ENCODE data around the gene SMC3.

DNA sequence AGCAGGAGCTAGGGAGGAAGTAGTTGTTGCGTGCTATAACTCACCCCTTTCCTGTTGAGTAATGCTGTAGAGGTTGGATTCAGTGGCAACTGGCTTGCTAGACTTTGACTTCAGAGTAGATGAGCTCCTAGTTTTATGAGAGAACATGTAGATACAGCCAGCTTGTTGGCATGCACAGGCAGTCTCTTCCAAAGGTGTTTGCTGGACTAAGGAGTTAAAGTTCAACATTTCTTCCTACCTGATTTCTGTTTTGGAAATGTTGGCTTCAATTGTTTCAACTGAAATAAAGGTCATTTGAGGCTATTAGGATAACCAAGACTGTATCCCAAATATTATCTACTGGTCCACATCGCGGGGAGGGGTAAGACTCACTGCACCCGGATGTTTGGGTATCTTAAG is 66.1 kb upstream of the MXI1 start:
- RRBS, 2 experiments: no CpG with 5 or more reads among the region's 4 CpGs
CAGE:
- cytosol, long polyA minus RNA: no peak
- cytosol, long polyA plus RNA: no peak
- long polyA plus RNA: no peak
- nucleus, long polyA minus RNA: no peak
- nucleus, long polyA plus RNA: no peak

DNA sequence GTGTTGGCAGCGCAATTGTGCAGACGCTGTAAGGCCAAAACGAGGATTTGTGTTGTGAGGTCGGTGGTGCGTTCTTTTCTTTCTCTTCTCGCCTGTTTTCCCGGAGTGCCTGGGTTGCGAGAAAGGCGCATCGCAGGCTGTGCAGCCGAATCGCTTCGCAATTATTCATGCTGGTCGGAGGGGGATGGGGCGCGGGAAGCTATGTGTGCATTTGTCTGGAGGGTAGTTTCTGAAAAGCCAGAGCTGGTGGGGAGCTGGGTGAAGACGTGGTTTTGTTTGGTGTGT is 2.0 kb downstream of the MXI1 start:
- RRBS, 2 experiments: no CpG with 5 or more reads among the region's 17 CpGs
CAGE:
- cytosol, long polyA minus RNA: no peak
- cytosol, long polyA plus RNA: no peak
- long polyA plus RNA: no peak
- nucleus, long polyA minus RNA: no peak
- nucleus, long polyA plus RNA: no peak

DNA sequence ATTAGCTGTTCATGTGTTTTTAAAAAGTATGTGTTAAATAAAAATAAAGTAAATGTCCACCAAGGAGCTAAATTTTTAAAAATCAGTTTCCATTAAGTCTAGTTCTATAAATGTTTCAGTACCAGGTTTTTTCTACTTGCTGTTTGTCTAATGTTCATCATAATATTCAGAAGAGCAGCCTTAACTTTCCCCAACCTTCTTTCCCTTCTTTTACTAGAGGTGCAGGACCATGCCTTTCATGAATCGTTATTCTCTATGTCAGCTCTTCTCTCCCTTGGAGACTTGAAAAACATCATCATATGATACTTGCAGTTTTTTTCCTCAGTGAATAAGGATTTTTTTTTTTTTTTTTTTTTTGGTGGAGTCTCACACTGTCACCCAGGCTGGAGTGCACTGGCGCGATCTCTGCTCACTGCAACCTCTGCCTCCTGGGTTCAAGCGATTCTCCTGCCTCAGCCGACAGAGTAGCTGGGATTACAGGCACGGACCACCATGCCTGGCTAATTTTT is 30.1 kb downstream of the SMNDC1 start:
- RRBS, 2 experiments: no CpG with 5 or more reads among the region's 6 CpGs
CAGE:
- cytosol, long polyA minus RNA: no peak
- cytosol, long polyA plus RNA: no peak
- long polyA plus RNA: no peak
- nucleus, long polyA minus RNA: no peak
- nucleus, long polyA plus RNA: no peak

GRCh38 chr10:110415327-110416274 is 82.1 kb upstream of the DUSP5 start:
- RRBS, 2 experiments: no CpG with 5 or more reads among the region's 6 CpGs
CAGE:
- cytosol, long polyA minus RNA: no peak
- cytosol, long polyA plus RNA: no peak
- long polyA plus RNA: no peak
- nucleus, long polyA minus RNA: no peak
- nucleus, long polyA plus RNA: no peak

DNA sequence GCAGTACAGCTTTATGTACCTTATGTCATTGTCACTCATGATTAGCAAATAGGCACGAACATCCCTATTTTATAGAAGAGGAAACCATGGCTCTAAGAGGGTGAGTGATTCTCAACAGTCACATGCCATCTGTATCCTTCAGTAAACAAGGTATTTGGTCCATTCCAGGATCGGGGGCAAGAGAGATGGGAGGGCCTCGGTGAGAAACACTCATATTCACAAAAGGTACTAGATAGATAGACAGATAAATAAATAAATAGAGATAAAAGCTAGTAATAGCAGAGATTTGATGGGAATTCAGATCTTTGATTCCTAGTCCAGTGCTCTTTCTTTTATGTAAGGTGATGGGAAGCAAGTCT is 5.1 kb upstream of the DUSP5 start:
- RRBS, 2 experiments: no CpG with 5 or more reads among the region's 3 CpGs
CAGE:
- cytosol, long polyA minus RNA: no peak
- cytosol, long polyA plus RNA: no peak
- long polyA plus RNA: no peak
- nucleus, long polyA minus RNA: no peak
- nucleus, long polyA plus RNA: no peak

GRCh38 chr10:110567600-110568841 is at the start of gene SMC3:
SMC3 (plus strand) TSS chr10:110567695.
- RRBS, 2 experiments: 2 to 3% methylated on average over 21 to 27 of the region's 79 CpGs
CAGE:
- cytosol, long polyA minus RNA: start-site peak on the plus strand at chr10:110567690-110567740, 204 reads
- cytosol, long polyA plus RNA: start-site peak on the plus strand at chr10:110567712-110567786, 125 and 257 reads in 2 replicates
- long polyA plus RNA: start-site peak on the plus strand at chr10:110567702-110567783, 223 and 200 reads in 2 replicates
- nucleus, long polyA minus RNA: no peak
- nucleus, long polyA plus RNA: start-site peak on the plus strand at chr10:110567712-110567783, 249 and 397 reads in 2 replicates

GRCh38 chr10:110646372-110646911 is 2.3 kb downstream of the RBM20 start:
- RRBS, 2 experiments: no CpG with 5 or more reads among the region's 10 CpGs
CAGE:
- cytosol, long polyA minus RNA: no peak
- cytosol, long polyA plus RNA: no peak
- long polyA plus RNA: no peak
- nucleus, long polyA minus RNA: no peak
- nucleus, long polyA plus RNA: no peak

GRCh38 chr10:110667300-110668276 is 23.5 kb downstream of the RBM20 start:
- RRBS, 2 experiments: no CpG with 5 or more reads among the region's 9 CpGs
CAGE:
- cytosol, long polyA minus RNA: no peak
- cytosol, long polyA plus RNA: no peak
- long polyA plus RNA: no peak
- nucleus, long polyA minus RNA: no peak
- nucleus, long polyA plus RNA: no peak

GRCh38 chr10:110685919-110686473 is 41.9 kb downstream of the RBM20 start:
- RRBS, 2 experiments: no CpG with 5 or more reads among the region's 9 CpGs
CAGE:
- cytosol, long polyA minus RNA: no peak
- cytosol, long polyA plus RNA: no peak
- long polyA plus RNA: no peak
- nucleus, long polyA minus RNA: no peak
- nucleus, long polyA plus RNA: no peak

- RRBS, 2 experiments: no CpG with 5 or more reads among the region's 10 CpGs
CAGE:
- cytosol, long polyA minus RNA: no peak
- cytosol, long polyA plus RNA: no peak
- long polyA plus RNA: no peak
- nucleus, long polyA minus RNA: no peak
- nucleus, long polyA plus RNA: no peak
These were observed 86.5 kb downstream of the RBM20 start for GRCh38 chr10:110730487-110731210.

DNA sequence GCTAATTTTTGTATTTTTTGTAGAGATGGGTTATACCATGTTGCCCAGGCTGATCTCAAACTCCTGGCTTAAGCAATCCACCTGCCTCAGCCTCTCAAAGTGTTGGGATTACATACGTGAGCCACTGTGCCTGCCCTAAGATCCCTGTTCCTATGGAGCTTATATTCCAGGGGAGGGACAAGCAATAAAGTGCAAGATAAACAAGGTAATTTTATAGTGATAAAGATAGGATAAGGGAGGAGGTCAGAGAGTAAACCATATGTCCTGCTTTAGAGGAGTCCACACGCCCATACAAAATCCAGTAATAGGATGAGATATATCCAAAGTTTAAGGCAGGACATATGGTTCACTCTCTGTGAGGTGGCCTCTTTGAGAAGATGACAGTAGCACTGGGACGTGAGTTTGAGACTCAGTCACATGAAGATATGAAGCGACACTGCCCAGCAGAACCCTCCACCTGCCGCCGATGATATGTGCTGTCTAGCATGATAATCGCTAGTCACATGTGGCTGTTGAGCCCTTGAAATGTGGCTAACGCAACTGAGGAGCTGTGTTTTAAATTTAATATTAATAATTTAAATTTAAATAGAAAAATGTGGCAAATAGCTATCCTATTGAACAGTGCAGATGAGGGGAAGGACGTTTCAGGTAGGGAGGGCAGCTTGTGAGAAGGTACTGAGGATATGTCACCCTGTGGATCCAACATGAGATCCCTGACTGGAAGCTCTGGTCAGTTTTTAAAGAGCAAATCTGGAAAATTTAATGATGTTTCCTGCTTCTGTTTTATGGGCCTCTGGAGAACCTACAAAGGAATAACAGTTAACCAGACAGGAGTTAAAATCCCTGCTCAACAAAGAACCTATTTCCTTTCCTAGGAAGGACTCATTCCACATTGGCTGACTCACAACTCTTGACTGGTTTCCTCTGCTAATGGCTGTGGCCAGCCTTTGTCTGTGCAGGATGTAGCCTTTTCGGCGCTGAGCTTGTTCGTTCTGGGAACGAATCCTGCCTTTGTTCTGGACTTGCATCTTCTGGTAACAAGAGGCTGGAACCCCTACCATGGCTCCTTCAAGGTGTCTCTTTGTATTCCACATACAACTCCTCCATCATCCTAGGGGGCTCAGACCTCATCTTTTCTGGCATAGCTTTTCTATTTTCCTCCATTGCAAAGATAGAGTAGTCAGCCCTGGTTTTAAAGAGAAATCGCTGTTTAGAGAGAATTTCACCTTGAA is 113.1 kb upstream of the PDCD4 start:
- RRBS, 2 experiments: no CpG with 5 or more reads among the region's 14 CpGs
CAGE:
- cytosol, long polyA minus RNA: no peak
- cytosol, long polyA plus RNA: no peak
- long polyA plus RNA: no peak
- nucleus, long polyA minus RNA: no peak
- nucleus, long polyA plus RNA: no peak

DNA sequence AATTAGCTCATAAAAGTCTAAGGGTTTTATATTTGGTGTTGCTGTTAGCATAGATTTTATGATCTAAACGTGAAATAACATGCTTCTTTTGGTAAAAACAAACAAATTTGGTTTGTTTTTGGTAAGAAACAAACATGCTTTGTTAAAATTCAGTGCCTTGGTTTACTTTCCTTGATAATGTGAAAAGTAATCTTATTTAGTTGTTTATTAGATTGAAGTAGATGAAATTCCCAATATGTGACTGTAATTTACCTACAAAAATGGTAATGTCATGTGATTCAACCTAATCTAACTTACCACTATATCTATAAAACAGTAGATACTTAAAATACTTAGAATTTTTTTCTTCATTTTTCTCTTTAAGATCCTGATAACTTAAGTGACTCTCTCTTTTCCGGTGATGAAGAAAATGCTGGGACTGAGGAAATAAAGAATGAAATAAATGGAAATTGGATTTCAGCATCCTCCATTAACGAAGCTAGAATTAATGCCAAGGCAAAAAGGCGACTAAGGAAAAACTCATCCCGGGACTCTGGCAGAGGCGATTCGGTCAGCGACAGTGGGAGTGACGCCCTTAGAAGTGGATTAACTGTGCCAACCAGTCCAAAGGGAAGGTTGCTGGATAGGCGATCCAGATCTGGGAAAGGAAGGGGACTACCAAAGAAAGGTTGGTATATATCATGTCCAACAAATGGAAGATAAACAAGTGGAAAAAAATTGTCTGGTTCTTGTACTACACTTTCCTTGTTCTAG is 9.3 kb downstream of the PDCD4 start:
- RRBS, 2 experiments: no CpG with 5 or more reads among the region's 10 CpGs
CAGE:
- cytosol, long polyA minus RNA: no peak
- cytosol, long polyA plus RNA: no peak
- long polyA plus RNA: no peak
- nucleus, long polyA minus RNA: no peak
- nucleus, long polyA plus RNA: no peak

GRCh38 chr10:110897727-110898694 is 21.0 kb downstream of the BBIP1 start:
- RRBS, 2 experiments: no CpG with 5 or more reads among the region's 6 CpGs
CAGE:
- cytosol, long polyA minus RNA: no peak
- cytosol, long polyA plus RNA: no peak
- long polyA plus RNA: no peak
- nucleus, long polyA minus RNA: no peak
- nucleus, long polyA plus RNA: start-site peak on the plus strand at chr10:110898230-110898297, 79 and 72 reads in 2 replicates; start-site peak on the plus strand at chr10:110898453-110898470, 58 and 55 reads in 2 replicates

DNA sequence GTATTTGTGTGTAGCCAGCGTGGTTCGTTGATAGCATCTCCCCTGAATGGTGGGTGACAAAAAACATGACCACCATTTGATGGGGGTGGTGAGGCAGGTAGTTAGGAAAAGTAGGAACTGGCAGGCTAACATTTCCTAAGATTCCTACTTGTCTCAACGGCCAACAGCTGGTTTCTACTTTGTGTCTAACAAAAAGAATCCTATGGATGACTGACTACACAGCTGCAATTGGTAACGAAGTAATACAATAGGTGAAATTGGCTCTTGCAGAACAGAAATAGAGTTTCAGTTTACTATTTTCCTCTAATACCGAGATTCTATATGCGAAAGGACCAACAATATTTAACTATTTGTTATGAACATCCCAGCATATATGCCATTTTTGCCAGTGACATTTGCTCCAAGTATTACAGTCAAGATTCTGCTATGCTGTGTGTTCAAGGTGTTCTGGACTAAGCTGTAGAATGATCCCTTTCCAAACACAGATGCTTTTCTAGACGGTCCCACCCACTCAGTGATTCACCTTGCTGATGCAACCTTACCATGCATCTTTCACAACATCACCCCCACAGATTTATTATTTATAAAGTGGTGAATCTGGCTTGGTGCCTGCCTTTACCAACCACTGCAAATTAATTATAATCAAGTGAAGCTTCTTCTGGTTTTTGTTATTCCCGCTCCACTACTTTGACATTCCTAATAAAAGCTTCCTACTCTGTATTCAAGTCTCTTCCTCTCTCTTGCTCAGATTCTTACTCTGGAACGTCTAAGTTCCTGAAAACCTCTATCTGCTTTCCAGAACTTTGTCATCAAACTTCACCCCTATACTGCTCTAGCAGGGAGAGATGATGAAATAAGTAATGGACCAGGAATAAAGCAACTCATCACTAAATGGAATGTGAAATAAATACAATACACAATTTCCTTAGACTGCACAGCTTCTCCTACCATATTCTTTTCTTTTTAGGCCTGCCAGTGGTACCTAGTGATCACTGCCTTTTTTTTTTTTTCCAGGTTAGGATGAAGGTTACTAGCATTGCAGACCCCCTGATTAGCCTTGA is 16.7 kb downstream of the BBIP1 start:
- RRBS, 2 experiments: no CpG with 5 or more reads among the region's 9 CpGs
CAGE:
- cytosol, long polyA minus RNA: no peak
- cytosol, long polyA plus RNA: no peak
- long polyA plus RNA: no peak
- nucleus, long polyA minus RNA: no peak
- nucleus, long polyA plus RNA: no peak

CAGE:
- cytosol, long polyA minus RNA: no peak
- cytosol, long polyA plus RNA: no peak
- long polyA plus RNA: no peak
- nucleus, long polyA minus RNA: no peak
- nucleus, long polyA plus RNA: no peak
These were observed 15.7 kb downstream of the BBIP1 start for GRCh38 chr10:110903127-110903862.

DNA sequence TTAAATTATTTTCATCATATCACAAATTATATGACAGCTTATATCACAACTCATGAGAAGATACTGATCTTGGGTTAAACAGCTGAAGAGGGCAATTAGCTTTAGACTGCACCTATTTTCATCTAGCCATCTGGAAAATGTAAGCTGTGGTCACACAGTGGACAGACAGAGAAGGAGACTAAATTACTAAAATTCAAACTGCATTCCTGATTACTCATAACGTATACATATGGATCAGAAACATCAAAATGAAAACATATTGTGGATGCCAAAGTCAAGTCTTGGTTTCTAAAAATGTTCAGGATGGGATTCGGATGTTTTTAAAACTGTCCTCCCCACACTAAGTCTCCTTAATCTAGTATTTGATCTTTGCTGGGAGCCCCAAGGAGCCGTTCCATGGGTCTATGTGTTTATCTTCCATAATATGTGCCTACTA is 6.6 kb downstream of the BBIP1 start:
- RRBS, 2 experiments: no CpG with 5 or more reads among the region's 3 CpGs
CAGE:
- cytosol, long polyA minus RNA: no peak
- cytosol, long polyA plus RNA: no peak
- long polyA plus RNA: no peak
- nucleus, long polyA minus RNA: no peak
- nucleus, long polyA plus RNA: no peak

DNA sequence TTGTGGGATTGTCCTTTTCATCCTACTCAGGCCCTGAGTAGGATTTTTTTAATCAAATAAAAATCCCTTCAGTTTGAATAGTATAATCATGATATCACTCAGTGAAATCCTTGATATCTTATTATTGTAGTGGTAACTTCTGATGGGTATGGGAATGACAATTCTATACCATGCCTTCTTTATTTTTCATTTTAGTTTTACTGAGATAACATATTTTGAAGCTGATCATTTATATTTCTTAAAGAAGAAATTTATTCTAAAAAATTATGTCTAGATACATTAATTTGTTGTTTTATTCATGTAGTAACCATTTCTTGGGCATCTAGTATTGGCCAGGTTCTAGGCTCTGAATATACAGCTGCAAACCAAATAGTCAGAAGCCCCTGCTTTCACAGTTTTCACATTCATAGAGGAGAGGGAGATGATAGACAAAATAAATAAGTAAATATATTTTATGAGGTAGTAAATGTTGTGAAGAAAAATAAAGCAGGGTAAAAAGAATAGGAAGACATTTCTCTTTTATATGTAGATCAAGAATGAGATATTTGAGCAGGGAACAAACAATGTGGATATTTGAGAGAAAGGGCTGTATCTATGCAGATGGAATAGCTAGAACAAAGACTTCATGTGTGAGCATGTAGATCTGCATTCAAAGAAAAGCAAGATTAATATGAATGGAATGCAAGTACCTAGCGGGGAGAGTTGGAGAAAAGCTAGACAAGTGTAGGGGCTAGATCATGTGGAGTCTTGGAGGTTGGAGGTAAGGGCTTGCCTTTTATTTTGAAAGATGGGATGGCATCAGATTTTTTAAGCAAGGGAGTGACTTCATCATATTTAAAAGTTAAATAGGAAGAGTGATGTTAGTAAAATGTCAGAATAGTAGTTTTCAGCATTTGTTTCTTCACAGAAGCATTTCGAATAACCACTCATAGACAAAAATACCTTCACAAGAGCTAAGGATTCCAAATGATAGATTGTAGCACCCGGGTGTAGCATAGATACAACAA is 26.9 kb downstream of the SHOC2 start:
- RRBS, 2 experiments: no CpG with 5 or more reads among the region's 3 CpGs
CAGE:
- cytosol, long polyA minus RNA: no peak
- cytosol, long polyA plus RNA: no peak
- long polyA plus RNA: no peak
- nucleus, long polyA minus RNA: no peak
- nucleus, long polyA plus RNA: start-site peak on the plus strand centred at position 746 of the sequence, 100 bp wide, 11 and 10 reads in 2 replicates

- RRBS, 2 experiments: no CpG with 5 or more reads among the region's 6 CpGs
CAGE:
- cytosol, long polyA minus RNA: start-site peak on the plus strand at chr10:110964777-110964786, 19 reads; start-site peak on the plus strand at chr10:110964843-110964903, 28 reads
- cytosol, long polyA plus RNA: no peak
- long polyA plus RNA: no peak
- nucleus, long polyA minus RNA: no peak
- nucleus, long polyA plus RNA: no peak
These were observed 44.9 kb downstream of the SHOC2 start for GRCh38 chr10:110964161-110964936.

DNA sequence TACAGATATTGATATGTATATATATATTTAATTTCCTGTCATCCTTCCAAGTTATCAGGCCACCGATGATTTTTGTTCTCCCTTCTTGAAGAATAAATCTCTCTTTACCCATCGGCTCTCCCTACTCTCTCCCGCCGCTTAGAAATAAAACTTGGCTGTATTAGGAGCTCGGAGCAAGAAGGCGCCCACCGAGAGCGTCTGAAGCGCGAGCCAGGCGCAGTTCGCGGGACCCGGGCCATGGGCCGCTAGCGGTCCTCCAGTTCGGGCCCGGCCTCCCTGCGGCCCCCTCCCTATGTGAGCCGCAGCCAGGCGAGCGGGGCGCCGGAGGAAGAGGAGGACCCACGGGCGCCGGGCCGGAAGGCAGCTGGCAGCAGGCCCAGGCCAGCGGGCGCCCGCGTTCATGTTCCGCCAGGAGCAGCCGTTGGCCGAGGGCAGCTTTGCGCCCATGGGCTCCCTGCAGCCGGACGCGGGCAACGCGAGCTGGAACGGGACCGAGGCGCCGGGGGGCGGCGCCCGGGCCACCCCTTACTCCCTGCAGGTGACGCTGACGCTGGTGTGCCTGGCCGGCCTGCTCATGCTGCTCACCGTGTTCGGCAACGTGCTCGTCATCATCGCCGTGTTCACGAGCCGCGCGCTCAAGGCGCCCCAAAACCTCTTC is 897 bp downstream of the ADRA2A start:
- RRBS, 2 experiments: 17 to 18% methylated on average over 23 to 24 of the region's 62 CpGs
CAGE:
- cytosol, long polyA minus RNA: no peak
- cytosol, long polyA plus RNA: no peak
- long polyA plus RNA: no peak
- nucleus, long polyA minus RNA: no peak
- nucleus, long polyA plus RNA: no peak

DNA sequence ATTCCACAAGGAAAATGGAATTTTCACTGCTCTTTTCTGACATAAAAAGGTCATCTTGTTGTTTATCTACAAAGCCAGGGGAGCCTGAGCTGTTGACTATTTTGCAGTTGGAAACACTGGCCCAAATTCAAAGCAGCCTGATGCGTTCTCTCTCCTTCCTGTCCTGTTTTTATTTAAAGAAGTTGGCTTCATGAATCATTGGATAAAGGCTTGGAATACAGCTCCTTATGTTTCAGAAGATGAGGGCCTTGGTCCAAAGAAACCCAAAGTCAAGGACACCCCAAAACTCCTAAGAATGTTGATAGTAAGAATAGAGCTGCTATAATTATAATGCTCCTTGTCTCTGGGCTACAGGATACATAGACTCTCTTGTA is 106.6 kb downstream of the ADRA2A start:
- RRBS, 2 experiments: no CpG with 5 or more reads among the region's 1 CpG
CAGE:
- cytosol, long polyA minus RNA: no peak
- cytosol, long polyA plus RNA: no peak
- long polyA plus RNA: no peak
- nucleus, long polyA minus RNA: no peak
- nucleus, long polyA plus RNA: no peak

Data from HepG2 (cell line).